ENCODE results near the genes GHSR and TNFSF10.

DNA sequence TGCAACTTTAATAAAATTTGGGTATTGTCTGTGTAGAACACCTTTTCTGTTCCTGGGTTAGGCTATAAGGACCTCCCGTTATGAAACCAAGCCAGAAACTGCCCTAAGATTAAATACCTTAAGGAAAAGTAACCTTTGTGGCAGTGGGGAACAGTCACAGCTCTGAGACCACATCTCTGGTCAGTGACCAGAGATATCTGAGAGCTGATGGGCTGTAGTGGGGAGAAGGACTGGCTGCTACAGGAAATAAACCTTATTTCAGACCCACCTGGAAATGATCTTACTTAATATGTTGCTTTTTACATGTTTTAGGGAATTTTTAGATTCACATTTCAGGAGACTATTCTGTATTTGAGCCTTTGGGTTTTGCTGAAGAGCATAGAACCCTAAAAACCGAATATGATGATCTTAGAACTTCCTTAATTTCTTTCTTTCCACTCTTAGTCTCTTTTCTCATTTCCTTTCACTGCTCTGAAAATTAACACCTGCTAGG lies 175.9 kb downstream of the GHSR start:
- PRO-cap = no peak
- RAMPAGE, long total RNA, 2 experiments = no peak in any of the 2 experiments

DNA sequence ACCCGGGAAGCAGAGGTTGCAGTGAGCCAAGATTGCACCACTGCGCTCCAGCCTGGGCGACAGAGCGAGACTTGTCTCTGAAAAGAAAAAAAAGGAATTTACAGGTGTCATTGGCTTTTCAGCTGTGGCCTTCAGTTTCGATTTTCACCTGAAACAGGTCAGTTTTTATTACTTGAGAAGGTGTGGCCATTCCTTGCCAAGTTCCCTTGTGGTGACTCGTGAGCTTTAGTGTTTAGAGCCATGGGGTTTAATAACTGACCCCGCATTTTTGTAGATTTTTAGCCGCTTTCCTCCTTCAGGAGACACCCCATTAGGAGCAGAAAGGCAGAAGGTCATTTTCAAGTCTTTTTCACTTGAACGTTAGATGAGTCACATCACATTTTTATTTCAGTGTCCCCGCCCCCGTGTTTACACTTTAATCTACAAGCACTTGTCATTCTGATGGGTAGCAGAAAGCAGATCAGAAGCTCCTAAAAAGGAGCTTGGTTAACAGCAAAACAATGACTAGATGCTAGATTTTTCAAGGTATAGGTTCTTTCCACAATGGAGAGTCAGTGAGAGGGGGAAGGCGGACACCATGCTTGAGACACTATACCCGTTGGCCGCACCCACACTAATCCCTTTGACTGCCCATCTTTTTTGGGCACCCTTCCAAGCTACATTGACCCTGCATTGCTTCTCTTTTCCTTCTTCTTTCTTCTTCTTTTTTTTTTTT lies 132.8 kb downstream of the GHSR start:
- PRO-cap = no peak
- RAMPAGE, long total RNA, 2 experiments = no peak in any of the 2 experiments

DNA sequence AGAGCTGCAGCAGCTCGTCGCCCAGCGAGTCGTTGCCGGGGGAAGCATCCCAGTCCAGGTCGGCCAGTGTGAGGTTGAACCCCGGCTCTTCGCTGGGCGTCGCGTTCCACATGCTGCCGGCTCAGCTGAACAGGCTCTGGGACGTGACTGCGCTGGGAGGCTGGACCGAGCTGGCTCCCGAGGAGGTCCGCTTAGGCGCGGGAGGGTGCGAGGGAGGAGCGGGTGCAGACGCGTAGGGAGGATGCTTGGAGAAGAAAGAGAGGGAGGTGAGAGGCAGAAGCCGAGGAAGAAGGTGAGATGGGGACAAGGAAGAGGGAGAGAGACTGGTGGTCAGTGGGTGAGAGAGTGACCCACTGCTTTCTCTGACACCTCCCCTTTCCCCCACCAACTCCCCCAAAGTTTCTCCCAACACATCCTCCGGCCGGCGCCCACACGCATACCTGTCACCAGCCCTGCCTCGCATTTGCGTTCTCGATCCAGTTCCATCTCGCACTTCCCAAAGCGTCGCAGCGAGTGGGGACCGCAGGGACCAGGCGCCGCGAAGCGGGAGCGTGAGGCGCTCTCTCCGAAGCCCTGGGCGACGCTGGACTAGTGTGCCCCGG lies at the start of gene GHSR:
GHSR (minus strand) TSS at position 155 of the 602 bp plus-strand sequence.
- PRO-cap = no peak
- RAMPAGE, long total RNA, 2 experiments = no peak in any of the 2 experiments

DNA sequence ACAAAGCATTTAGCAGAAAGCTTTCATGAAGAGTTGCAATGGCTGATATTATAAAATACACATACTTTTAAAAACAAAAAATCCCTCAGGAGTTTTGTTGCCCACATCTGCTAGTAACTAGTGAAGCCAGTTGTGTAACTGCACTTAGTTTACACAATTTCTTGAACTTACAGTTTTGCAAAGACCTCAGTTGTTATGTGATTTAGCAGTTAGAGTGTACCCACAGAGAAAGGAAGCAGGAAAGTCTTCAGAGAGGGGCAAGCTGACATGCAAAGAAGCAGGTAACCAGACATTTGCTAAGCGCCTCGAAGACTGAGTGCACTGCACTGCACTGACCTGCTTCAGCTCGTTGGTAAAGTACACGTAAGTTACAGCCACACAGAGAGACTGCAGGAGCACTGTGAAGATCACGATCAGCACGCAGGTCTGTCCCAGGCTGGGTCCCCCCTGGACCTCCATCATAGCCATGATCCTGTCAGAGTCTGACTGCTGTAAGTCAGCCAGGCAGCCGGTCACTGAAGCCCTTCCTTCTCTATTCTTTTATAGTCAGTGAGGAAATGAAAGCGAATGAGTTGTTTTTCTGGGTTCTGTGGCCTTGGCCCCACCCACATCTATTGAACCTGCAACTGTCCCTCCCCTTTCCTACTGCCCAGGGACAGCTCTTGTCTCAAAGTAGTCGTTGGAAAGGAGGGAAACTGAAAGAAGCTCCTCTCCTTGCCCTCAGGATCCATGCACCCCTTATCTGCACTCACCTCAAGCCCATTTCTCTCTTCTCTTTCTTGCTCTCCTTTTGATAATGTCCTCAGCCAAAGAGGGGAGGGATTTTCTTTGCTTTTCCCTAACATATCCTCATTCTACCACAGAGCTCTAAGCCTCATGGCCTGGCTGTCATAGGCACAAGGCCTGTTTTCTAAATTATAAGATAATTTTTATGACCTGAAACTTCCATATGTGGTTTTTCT lies at the start of gene TNFSF10:
TNFSF10 (minus strand) TSS at position 514 of the 962 bp plus-strand sequence.
- PRO-cap = bidirectional peak, plus-strand start at position 392 of the sequence, minus-strand start at position 314 of the sequence; bidirectional peak, plus-strand start at position 675 of the sequence, minus-strand start at position 551 of the sequence
- RAMPAGE, long total RNA, 2 experiments = start-site peak on the minus strand in 2 of 2 experiments, centred at positions 500 to 523 of the sequence, 446 to 504 reads per replicate

DNA sequence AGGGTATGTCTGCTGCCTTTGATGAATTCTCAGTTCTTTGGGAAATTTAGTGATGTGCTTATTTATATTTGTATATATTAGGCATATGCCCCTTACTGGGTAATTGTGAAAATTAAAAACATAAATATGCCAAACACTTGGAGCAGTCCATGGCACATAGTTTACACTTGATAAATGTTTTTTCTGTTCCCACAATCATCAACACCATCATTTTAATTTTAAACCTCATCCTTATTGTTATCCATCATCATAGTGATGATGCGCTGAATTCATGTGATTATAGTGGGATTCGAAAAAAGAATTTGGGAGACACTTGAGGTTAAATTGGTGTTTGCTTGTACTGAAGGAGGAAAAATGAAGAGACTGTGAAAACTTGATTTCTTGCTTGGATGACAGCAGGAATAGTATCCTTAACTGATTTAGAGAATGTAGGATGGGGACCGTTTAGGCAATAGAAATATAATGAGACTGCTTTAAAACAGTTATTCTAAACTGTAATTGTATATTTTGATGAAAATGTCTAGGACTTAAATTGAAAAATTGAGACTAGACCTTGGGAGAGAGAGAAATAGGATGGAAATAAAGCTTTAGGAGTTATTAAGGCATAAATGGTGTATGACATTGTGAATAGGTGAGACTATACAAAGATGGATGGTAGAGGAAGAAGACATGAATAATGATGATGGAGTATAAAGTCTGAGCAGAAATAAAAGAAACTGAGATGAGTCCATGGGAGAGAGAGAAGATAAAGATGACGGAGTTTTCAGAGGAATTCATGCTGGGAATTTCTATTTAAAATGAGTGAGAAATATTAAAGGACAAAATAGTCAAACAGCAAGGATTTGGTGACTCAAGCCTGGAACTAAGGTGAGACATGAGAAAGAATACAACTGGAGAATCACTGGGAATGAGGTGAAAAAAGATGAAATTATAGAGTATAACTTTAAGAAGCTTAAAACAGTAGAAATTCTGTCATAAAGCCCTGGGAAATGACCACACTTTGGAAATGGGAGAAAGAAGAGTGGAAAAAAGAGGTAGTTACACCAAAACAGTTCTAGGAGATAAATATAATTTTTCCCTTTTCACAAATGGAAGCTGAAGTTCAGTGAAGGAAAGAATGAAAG lies 9.5 kb downstream of the NAALADL2 start:
- PRO-cap = no peak
- RAMPAGE, long total RNA, 2 experiments = start-site peak on the plus strand in 1 of 2 experiments, centred at position 703 of the sequence, 6 reads per replicate

DNA sequence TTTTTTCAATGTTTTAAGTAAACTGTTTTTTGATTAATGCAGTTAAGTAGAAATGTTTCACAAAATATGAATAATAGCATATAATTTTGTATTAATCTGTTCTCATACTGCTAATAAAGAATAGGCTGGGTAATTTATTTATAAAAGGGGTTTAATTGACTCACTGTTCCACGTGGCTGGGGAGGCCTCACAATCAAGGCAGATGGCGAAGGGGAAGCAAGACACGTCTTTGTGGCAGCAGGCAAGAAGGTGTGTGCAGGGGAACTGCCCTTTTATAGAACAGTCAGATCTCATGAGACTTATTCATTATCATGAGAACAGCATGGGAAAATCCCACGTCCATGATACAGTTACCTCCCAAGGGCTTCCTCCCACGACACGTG lies 414.8 kb downstream of the NAALADL2 start:
- PRO-cap = no peak
- RAMPAGE, long total RNA, 2 experiments = no peak in any of the 2 experiments

DNA sequence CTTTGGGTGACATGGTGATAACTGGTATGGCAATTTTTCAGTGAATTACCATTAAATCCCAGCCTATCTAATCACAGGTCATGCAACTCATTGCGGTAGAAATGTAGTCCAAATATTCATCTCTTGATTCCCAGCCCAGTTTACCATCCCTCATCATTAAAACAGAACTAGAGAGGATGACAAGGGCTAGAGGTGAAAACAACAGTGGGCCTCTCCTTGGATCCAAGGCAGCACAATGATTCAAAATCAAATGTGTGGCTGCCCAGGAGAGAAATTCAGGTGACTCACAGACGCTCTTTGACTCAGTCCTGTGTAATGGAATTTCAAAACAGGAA lies 246.6 kb downstream of the TBL1XR1 start:
- PRO-cap = no peak
- RAMPAGE, long total RNA, 2 experiments = no peak in any of the 2 experiments

- PRO-cap = no peak
- RAMPAGE, long total RNA, 2 experiments = no peak in any of the 2 experiments
Observed at GRCh38 chr3:177022659-177023488, 174.4 kb downstream of the TBL1XR1 start.

- PRO-cap = no peak
- RAMPAGE, long total RNA, 2 experiments = no peak in any of the 2 experiments
Observed at GRCh38 chr3:177041097-177041637, 156.1 kb downstream of the TBL1XR1 start.

DNA sequence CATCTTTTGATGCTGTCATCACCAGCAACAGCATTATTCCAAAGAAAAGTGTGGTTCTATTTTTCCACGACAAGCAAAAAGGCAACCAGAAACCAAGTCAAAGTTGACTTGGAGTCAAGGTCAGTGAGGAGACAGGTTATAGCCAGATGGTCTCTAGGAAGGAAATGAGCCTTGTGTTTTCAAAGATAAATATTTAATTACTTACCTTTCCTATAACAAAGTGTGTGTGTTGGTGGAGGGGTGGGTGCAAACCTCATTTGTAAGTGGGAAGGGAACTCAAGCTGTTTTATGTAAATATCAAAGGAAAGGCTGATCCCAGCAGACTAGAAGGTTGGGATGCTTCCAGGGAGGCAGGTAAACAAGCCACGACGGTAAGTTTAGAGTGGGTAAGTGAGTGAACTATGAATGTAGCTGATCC lies 81.8 kb upstream of the TBL1XR1 start:
- PRO-cap = no peak
- RAMPAGE, long total RNA, 2 experiments = no peak in any of the 2 experiments

DNA sequence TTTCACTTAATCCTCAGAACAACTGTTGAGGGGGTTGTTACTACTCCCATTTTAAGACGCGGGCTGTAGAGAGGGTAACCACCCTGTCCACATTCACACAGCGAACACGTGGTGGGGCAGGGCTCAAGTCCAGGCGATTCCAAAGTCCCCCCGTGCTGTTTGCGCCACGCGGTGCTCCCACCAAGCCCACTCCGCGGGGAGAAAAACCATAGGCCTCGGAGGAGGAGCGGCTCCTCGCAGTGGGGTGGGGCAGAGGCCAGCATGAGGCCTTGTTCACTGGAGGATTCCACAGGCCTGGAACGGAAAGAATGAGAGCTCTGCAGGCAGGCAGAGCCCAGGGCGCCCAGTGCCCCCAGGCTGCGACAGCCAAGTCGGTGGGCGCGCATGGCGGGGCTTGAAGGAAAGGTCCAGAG lies 161.7 kb upstream of the TBL1XR1 start:
- PRO-cap = no peak
- RAMPAGE, long total RNA, 2 experiments = no peak in any of the 2 experiments

DNA sequence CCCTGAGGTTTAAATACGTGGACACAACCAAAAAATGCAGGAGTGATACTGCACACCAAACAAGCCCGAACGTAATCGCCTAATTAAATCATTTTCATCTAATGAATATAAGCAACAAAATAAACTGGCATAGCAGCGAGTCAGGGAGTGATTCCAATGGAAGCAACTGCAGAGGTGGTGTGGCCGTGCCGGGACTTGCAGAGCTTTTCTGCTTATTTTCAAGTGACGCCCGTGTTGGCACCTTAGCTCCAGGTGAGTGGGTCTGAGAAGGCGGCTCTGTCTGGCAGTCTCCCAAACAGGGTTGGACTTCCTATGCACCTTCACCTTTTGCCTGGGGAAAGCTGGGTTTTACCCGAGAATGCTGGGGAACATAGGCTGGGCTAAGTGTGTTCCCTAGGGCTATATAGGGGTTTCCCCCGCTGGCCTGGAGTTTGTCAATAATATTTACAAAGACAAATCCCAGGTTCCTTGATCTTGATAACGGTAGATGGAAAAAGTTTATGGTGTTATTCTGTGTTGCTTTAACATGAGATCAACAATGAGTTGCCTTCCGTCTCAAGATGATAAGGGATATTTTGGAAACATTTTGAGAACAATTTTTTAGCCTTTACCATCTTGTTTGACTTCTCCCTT lies 179.9 kb upstream of the TBL1XR1 start:
- PRO-cap = no peak
- RAMPAGE, long total RNA, 2 experiments = no peak in any of the 2 experiments

- PRO-cap = no peak
- RAMPAGE, long total RNA, 2 experiments = no peak in any of the 2 experiments
Observed at GRCh38 chr3:177394215-177394632, 196.9 kb upstream of the TBL1XR1 start.

DNA sequence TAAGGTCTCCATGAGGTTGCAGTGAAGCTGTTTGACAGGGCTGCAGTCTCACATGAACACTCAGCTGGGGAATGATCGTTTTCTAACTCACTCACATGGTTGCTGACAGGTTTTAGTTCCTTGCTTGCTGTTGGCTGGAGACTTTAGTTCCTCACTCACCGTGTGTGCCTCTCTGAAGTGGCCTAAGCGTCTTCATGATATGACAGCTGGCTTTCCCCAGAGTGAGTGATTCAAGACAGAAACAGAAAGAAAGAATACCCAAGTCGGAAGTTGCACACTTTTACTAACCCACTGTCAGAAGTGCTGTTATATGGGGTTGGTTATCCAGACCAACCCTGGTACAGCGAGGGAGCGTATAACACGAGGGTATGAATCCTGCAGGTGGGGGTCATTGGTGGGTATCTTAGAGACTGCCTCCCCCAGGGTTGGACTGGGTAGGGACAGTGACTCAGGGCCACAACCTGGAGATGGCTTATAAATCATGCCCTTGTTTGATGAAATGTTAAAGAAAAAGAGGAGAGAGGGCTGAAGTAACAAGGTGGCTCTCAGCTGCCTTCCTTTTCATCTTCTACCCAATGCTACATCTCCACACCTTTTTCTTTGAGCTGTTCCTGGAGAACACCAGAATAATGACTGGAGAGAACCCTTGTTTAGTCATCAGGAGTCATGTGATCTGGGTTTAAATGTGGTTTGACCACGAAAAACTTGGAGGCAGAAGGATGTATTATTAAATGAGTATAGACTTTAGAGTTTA lies 230.0 kb upstream of the TBL1XR1 start:
- PRO-cap = no peak
- RAMPAGE, long total RNA, 2 experiments = no peak in any of the 2 experiments

DNA sequence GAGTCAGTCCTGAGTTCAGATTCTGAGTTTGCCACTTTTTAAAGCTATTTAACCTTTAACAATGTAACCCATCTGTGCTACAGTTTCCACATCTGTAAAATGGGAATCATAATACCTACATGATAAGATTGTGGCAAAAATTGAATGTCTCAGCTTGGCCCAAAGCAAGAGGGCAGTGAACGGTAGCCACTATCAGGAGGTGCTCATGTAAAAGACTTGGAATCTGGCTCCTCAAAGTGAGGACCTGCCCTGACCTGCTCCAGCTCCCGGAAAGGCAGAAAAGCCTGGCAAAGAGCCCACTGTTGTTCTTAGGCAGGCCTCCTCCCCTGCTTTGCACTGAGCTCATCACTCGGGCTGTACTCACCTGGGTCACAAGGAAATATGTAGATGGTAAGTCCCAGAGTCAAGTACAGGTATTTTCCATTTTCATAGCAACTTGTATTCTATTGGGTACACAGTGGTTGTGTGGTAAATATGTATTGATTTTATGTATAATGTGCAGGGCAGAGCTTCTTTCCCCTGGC lies 250.7 kb upstream of the TBL1XR1 start:
- PRO-cap = no peak
- RAMPAGE, long total RNA, 2 experiments = no peak in any of the 2 experiments

GRCh38 chr3:177827325-177827931 lies 630.1 kb upstream of the TBL1XR1 start:
- PRO-cap = no peak
- RAMPAGE, long total RNA, 2 experiments = no peak in any of the 2 experiments

DNA sequence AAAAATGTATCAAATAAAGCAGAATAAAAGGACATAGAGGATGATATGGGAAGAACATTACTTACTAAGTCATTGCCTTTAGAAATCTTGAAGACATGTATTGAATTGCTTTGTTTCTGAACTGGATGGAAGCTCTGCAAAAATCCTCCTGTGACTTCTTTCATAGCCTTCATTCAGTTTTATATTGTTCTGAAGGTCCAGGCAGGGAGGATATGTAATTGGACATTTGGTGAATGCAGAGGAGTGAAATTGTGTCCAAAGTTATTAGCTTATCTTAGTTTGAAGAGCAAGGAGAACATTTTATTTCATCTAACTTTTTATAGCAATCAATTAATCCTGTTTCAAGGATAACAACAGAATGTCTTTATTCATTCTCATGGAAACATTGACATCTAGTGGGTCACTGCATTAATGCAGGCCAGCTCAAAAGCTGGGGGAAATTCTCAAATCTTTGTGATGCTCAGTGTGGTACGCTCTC lies 151.1 kb upstream of the KCNMB2 start:
- PRO-cap = no peak
- RAMPAGE, long total RNA, 2 experiments = start-site peak on the minus strand in 1 of 2 experiments, centred at position 274 of the sequence, 6 reads per replicate

DNA sequence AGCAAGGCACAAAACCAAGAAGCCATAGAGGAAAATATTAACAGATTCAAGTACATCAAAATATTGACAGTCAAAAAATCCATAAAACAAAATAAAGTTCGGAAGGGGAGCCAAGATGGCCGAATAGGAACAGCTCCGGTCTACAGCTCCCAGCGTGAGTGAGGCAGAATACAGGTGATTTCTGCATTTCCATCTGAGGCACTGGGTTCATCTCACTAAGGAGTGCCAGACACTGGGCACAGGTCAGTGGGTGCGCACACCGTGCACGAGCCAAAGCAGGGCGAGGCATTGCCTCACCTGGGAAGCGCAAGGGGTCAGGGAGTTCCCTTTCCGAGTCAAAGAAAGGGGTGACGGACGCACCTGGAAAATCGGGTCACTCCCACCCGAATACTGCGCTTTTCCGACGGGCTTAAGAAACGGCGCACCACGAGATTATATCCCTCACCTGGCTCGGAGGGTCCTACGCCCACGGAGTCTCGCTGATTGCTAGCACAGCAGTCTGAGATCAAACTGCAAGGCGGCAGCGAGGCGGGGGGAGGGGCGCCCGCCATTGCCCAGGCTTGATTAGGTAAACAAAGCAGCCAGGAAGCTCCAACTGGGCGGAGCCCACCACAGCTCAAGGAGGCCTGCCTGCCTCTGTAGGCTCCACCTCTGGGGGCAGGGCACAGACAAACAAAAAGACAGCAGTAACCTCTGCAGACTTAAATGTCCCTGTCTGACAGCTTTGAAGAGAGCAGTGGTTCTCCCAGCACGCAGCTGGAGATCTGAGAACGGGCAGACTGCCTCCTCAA lies 211.6 kb downstream of the ZMAT3 start:
- PRO-cap = no peak
- RAMPAGE, long total RNA, 2 experiments = no peak in any of the 2 experiments

- PRO-cap = no peak
- RAMPAGE, long total RNA, 2 experiments = no peak in any of the 2 experiments
Observed at GRCh38 chr3:179335205-179335801, 12.2 kb upstream of the MFN1 start.

- PRO-cap = no peak
- RAMPAGE, long total RNA, 2 experiments = no peak in any of the 2 experiments
Observed at GRCh38 chr3:179438694-179439575, 12.3 kb downstream of the GNB4 start.

Data from prostate gland (tissue), 2 donors.